ENCODE measurements around the gene IKBIP.

DNA sequence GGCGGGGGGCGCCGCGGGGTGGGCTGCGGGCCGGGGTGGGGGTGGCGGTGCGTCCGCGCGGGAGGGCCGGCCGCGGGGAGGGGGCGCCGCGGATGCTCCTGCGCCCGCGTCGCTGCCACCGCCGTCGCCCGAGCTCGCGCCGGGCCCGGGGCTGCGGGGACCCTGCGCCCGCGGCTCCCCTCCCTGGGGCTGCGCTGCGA, 529 bp downstream of the ELK3 start:
- PRO-cap: no peak
- RAMPAGE, long total RNA, 2 experiments: no peak in any of the 2 experiments

- PRO-cap: no peak
- RAMPAGE, long total RNA, 2 experiments: no peak in any of the 2 experiments
These were observed 41.3 kb downstream of the ELK3 start for GRCh38 chr12:96235540-96235866.

DNA sequence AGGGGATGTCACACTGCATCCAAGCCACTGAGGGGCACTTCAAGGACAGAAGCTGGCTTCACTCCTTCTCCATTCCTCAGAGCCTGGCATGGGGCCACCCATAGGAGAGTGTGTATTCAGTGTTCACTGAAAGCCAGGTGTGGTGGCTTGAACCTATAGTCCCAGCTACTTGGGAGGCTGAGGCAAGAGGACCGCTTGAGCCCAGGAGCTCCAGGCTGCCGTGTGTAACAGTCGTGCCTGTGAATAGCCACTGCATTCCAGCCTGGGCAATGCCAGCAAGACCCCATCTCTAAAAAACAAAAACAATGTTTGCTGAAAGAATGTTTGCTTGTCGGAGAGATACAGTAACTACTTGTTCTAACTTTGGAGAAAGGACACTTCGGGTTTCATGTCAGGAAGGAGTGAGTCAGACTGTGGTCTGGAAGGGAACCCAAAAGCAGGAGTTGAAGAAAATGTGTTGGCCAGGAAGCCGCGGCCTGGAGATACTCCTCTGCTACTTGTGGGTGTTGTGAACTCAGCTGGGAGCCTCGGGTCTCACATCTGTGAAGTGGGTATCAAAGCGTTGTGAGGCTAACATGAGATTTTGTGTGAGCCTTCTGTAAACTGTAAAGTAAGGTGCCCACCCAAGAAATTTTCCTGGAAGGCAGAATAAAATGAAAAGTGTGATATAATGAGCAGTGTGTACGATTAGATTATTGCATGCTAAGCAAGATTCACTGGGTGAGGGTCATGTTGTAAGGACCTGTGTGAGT, 43.5 kb downstream of the ELK3 start:
- PRO-cap: unidirectional peak, plus-strand start at position 446 of the sequence
- RAMPAGE, long total RNA, 2 experiments: no peak in any of the 2 experiments

- PRO-cap: no peak
- RAMPAGE, long total RNA, 2 experiments: no peak in any of the 2 experiments
These were observed 87.0 kb downstream of the CDK17 start for GRCh38 chr12:96313137-96313689.

DNA sequence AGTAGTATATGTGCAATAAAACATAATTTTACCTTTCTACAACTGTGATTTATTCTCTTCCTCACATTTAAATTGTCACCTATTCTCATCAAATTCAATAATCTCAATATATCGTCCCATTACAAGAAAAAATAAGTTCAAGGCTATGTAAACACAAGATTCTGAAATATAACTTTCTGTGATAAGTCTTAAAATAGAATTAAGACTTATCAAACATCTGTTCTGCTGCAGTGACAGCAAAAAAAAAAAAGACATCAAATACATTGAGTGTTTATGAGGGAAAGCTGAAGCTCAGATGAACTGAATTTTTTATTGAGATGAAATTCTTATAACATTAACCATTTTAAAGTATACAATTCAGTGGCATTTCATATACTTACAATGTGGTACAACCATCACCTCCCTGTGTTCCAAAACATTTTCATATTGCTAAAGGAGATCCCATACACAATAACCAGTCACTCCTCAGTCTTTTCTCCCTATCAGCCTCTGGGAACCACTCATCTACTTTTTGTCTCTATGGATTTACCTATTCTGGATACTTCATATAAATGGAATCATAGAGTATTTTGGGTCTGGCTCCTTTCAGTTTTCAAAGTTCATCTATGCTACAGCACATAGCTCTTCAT, 70.1 kb downstream of the CDK17 start:
- PRO-cap: no peak
- RAMPAGE, long total RNA, 2 experiments: no peak in any of the 2 experiments

DNA sequence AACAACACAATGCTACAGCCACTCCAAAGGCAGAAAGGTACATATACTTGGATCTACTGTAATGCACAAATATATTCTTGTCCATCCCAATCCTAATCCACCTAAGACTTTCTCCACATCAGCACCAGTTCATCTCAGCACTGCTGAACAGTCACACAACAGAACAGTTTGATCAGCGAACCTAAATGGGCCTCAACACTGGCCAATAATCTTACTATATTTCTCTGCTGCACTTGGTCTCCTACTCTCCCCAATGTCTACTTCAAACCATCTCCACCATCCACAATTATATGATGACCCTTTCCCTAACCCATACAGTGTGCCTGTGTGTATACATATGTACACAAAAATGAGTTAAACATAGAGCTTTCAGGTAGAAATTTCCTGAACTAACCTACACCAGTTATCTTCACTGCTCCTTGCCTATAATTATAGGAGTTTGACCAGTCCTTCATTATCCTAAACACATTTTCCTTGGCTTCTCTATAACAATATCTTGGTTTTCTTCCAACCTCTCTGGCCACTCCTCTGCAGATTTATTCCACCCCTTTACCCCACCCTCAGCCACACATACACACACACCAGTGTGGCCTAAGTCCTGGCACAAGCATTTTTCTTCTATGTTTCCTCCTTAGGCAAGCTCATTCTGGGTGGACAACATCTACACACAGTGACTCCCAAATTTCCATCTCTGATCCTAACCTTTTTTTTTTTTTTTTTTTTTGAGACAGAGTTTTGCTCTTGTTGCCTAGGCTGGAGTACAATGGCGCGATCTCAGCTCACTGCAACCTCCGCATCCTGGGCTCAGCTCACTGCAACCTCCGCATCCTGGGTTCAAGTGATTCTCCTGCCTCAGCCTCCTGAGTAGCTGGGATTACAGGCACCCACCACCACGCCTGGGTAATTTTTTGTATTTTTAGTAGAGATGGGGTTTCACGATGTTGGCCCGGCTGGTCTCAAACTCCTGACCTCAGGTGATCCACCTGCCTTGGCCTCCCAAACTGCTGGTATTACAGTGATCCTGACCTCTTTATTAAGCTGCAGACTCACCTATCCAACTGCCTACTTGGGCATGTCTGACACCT, 25.1 kb downstream of the CDK17 start:
- PRO-cap: no peak
- RAMPAGE, long total RNA, 2 experiments: no peak in any of the 2 experiments

GRCh38 chr12:97460519-97461048, 553.5 kb downstream of the NEDD1 start:
- PRO-cap: no peak
- RAMPAGE, long total RNA, 2 experiments: no peak in any of the 2 experiments

DNA sequence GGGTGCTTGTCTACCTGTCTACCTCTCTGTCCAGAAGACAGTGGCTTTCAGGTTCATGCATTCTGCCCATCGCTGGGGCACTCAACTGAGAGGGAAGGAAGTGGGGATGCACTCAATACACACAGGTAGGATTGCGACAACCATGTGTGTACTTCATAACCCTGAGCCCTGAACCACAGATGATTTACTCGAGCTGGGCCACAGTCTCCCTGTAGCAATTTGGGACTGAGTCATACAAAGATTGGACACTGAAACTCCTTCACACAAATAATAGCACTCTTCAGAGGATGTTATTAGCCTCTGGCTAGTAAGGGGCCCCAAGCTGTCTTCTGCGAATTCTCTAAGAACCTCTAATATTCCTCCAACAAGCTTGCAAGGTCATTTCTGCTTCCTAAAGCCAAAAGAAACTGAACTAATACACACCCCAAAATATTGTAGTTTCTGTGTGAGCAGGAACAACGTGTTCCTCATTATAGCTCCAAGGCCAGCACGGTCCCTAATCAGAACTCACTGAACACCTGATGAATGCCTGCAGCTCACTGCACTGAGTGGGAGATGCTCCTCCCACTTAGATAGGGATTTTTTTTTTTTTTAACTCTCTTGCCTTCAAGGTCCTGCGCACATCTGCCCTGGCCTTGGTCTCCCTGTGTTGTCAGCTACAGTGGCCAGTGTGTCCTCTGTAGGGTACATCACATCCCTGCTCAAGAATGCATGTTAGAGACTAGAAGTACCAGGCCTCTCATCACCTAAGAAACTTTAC, 44.5 kb upstream of the TMPO start:
- PRO-cap: no peak
- RAMPAGE, long total RNA, 2 experiments: no peak in any of the 2 experiments

GRCh38 chr12:98514620-98514980, 790 bp upstream of the TMPO start:
- PRO-cap: no peak
- RAMPAGE, long total RNA, 2 experiments: no peak in any of the 2 experiments

- PRO-cap: no peak
- RAMPAGE, long total RNA, 2 experiments: no peak in any of the 2 experiments
These were observed 15.1 kb upstream of the SLC25A3 start for GRCh38 chr12:98578344-98578800.

DNA sequence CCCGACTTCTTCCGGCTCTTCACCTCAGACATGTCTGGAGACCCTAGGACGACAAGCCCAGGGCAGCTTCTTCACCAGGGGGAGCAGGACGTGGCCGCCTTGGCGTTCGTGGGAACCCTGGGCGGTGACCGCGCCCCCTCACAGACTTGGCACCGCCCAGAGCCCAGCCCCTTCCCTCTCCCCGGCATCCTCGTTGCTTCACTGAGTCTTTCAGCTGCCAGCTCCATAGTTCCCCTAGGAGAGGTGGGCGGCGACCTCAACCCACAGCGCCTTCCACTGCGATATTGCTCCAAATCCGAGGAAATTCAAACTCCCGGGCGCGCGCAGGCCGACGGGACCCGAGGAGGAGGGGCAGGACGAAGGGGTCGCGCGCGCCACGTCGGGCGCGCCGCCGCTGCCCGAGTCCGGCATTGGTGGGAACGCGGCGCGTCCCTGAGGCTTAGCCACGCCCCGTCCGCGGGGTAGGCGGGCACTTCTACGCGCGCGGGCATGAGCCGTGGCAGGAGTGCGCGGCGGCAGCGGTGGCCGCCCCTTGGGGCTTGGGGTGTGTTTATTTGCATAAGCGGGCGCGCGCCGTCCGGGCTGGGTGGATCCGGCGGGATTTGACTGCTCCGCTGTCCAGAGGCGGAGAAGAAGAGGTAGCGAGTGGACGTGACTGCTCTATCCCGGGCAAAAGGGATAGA, at the start of gene IKBIP:
TSS of gene IKBIP (minus strand) at position 119 of the 683 bp plus-strand sequence.
- PRO-cap: unidirectional peak, minus-strand start at position 119 of the sequence; bidirectional peak, plus-strand start at position 621 of the sequence, minus-strand start at position 405 of the sequence
- RAMPAGE, long total RNA, 2 experiments: start-site peak on the plus strand in 2 of 2 experiments, centred at positions 576 to 590 of the sequence, 44 to 67 reads per replicate; start-site peak on the minus strand in 2 of 2 experiments, centred at positions 100 to 107 of the sequence, 46 to 54 reads per replicate

GRCh38 chr12:98893650-98894201, 248.6 kb downstream of the APAF1 start:
- PRO-cap: no peak
- RAMPAGE, long total RNA, 2 experiments: no peak in any of the 2 experiments

- PRO-cap: no peak
- RAMPAGE, long total RNA, 2 experiments: no peak in any of the 2 experiments
These were observed 249.7 kb downstream of the APAF1 start for GRCh38 chr12:98894255-98895671.

DNA sequence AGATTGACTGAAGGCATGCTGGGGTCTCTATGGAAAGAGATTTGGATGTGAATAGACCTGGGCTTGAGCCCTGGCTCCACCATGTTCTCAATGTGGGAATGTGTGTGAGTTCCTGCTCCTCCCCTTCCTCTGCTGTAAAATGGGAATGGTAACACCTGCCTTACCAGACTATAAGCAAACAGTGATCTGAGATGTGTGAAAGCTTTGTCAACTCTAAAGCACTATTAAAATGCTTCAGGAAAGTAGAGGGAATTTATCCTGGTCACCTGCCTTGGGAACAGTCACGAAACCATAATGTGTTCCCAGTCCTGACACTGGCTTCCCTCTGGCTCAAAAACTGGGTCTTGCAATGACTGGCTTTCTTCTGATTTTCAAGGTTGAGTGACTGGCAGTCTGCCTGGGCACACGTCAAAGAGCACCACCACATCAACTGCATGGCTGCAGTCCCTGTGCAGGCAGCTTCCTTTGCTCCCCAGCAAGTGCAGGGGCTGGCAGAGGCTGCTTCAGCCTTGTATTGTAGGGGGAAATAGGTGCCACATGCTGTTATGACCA, 384.7 kb downstream of the APAF1 start:
- PRO-cap: no peak
- RAMPAGE, long total RNA, 2 experiments: no peak in any of the 2 experiments

DNA sequence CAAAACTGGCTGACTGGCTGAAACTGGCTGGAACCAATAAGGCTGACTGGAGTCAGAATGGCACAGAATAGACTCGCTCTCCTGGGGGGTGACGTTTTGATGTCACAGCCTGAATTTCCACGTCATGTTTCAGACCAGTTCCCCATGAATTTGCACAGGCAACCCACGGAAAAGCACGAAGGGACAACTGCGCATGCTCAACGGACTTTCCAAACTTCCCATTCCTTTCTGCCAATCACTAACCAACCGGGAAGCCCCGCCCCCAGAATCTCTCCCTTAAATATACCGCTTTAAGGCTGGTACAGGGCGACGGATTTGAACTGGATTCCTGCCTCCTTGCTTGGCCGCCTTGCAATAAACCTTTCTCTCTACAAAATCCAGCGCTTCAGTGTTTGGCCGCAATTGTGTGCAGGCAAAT, 434.7 kb downstream of the APAF1 start:
- PRO-cap: no peak
- RAMPAGE, long total RNA, 2 experiments: no peak in any of the 2 experiments

- PRO-cap: no peak
- RAMPAGE, long total RNA, 2 experiments: no peak in any of the 2 experiments
These were observed 49.0 kb upstream of the GARIN6 start for GRCh38 chr12:99598567-99598860.

DNA sequence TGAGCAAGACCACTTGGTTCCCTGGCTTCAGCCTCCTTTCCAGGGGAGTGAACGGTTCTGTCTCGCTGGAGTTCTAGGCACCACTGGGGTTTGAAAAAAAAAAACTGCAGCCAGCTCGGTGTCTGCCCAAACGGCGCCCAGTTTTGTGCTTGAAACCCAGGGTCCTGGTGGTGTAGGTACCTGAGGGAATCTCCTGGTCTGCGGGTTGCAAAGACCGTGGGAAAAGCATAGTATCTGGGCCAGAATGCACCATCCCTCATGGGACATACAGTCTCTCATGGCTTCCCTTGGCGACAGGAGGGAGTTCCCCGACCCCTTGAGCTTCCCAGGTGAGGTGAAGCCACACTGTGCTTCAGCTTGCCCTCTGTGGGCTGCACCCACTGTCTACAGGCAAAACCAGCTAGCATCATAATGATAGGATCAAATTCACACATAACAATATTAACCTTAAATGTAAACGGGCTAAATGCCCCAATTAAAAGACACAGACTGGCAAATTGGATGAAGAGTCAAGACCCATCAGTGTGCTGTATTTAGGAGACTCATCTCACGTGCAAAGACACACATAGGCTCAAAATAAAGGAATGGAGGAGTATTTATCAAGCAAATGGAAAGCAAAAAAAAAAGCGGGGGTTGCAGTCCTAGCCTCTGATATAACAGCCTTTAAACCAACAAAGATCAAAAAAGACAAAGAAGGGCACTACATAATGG, 37.4 kb downstream of the SCYL2 start:
- PRO-cap: no peak
- RAMPAGE, long total RNA, 2 experiments: no peak in any of the 2 experiments

DNA sequence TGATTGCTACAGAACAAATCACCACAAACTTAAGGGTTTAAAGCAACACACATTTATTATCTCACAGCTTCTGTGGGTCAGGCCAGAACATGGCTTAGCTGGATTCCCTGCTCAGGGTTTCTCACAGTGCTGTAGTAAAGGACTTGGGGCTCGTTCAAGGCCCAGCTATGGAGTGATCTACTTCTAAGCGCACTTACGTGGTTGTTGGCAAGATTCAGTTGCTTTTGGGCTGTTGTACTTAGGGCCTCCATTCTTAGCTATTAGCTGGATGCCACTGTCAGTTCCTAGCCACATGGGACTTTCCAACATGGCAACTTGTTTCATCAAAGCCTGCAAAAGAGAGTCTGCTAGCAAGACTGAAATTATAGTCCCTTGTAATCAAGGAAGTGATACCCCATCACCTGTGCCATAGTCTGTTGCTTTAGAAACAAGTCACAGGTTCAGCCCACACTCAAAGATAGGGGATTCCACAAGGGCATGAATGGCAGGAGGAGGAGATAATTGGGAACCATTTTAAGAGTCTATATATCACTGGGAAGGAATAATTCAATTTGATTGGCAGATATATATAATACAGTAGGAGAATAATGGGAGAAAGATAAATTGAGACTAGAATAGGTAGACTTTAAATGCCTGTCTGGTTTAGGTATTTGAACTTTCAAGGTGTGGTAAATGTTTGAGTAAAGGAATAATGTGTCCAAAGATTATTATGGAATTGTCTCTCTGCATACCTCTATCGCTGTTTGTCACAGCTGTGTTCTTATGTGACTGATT, 27.1 kb upstream of the SLC17A8 start:
- PRO-cap: no peak
- RAMPAGE, long total RNA, 2 experiments: start-site peak on the plus strand in 1 of 2 experiments, centred at position 534 of the sequence, 10 reads per replicate

DNA sequence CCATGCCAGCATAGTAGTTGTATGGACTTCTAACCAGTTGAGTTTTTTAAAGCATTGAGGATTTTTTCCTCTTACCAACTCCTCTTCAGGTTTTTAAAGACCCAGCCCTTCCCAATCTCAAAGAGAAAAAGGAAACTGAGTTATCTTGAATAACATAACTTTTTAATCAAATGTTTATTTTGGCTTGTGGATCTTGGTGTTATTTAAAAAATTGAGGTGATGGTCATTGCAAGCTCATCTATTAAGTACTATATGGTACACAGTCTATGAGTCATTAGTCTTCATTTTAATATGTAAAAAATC, 17.6 kb upstream of the SLC17A8 start:
- PRO-cap: no peak
- RAMPAGE, long total RNA, 2 experiments: no peak in any of the 2 experiments

DNA sequence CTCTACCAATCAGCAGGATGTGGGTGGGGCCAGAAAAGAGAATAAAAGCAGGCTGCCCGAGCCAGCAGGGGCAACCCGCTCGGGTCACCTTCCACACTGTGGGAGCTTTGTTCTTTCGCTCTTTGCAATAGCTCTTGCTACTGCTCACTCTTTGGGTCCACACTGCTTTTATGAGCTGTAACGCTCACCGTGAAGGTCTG, 42.7 kb upstream of the NR1H4 start:
- PRO-cap: no peak
- RAMPAGE, long total RNA, 2 experiments: no peak in any of the 2 experiments